H9 (cell line): ENCODE measurements around a stretch of chr5.

GRCh38 chr5:136810359-136810845 lies 445.1 kb upstream of the TRPC7 start:
- PRO-cap: no peak

DNA sequence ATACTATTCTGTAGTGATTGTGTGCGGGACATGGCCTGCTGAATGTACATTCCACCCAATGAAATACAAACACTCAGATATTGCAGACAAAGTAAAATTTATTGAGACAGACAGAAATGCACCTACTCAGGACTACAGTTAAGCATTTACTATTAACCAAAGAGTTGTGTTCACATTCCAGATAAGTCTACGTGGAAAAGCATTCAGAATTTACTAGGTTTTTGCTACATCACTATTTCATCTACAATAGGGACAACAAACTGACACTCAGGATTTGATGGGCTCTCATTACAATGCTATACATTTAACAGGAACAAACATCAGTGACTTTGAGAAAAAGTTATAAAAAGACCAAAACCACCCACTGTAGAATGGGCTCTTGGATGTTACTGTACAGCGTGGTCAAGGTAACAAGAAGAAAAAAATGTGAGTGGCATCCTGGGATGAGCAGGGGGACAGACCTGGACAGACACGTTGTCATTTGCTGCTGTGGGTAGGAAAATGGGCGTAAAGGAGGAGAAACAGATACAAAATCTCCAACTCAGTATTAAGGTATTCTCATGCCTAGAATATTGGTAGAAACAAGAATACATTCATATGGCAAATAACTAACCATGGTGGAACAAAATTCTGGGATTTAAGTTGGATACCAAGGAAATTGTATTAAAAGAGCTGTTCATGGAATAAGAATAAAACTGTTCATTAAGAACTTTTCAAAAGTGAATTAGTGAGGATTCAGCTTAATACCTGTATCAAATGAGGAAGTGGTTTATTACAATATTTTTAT lies 523.7 kb downstream of the SPOCK1 start:
- PRO-cap: no peak

GRCh38 chr5:137187177-137187558 lies 312.0 kb downstream of the SPOCK1 start:
- PRO-cap: no peak

DNA sequence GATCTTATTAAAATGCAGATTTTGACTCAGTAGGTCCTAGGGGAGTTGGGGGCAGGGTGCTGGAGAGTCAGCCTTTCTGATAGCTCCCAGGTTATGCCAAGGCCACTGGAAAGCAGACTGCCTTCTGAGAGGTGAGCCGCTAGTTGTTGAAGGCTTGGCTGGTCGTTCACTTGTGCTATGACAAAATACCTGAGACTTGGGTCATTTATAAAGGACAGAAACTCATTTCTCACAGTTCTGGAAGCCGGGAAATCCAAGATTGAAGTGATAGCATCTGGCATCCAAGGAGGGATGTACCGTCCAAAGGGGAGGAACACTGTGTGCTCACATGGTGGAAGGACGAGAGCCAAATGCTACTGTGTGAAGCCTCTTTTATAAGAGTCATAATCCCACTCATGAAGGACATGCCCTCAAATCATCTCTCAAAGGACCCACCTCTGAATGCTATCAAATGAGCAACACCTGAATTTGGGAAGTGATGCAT lies 183.2 kb downstream of the SPOCK1 start:
- PRO-cap: no peak

DNA sequence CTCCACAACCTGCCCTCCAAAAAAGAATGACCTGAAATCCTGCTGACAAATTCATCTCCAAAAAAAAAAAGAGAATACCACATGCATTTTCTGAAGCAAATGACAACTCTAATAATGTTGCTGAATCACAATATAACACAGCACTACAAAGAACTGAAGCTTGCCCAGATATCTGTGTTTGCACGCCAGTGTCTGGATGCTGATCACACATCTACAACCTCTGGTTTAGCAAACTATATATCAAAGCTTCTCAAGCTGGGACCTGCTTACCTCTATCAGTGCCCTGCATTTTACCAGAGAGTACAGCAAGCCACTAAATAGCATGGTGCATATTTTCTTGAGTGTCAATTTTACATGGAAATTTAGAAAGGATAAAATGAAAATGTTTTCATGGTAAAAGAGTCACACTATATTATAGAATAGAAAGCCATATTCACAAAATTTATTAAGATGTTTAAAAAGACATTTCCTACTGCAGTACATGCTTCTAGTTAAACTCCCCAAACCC lies 73.7 kb downstream of the SPOCK1 start:
- PRO-cap: no peak

DNA sequence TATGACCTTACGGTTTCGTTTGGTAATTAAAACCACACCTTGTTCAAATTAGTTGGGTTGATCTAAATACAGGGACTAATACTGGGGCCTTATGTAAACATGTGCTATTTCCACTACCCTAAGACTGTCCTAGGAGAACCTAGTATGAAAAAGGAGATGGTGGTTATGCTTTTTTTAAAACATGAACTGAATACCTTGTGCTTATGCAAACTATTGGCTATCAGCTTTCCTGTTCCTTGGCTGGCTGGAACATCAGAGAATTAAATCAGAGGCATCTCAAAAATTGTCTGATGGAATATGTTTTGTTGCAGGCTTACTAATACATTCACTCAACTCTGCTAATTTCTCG lies 3.9 kb downstream of the MYOT start:
- PRO-cap: no peak

DNA sequence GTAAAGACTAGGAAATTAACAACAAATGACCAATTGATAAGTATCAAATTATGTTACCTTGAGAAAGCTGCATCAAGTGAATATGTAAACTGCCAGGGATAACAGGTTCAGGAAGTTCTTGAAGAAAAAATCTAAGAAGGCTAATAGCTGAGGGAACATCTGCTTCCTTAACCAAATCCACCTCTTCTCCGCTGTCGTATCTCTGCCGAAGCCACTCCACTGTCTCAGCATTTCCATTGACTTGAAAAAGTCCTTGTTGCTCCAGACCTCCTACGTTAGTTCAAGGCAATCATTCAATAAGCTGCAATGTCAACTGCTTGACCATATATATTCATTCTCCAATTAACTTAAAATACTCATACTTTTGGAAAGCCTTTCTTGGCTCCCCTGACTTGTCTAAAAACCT lies 14.6 kb downstream of the FAM13B start:
- PRO-cap: no peak

GRCh38 chr5:138032045-138032621 lies 746 bp downstream of the FAM13B start:
- PRO-cap: bidirectional peak, plus-strand start at chr5:138032480, minus-strand start at chr5:138032275

DNA sequence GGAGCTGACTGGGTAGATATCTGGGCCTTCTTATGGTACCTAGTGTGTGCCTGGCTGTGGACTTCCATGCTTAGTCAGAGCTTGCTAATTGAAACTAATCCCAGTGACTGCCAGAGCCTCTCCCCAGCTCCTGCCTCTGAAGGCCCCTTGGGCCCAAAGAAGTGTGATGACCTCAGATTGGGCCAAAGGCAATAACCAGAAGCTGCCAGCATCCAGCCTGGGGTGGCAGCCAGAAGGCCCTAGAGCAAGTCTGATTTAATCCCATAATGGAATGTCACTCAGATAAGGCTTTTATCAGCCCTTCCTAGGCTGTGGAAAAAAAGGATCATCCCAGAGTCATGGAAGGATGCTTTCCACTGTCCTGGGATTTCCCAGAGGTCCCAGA lies 17.2 kb upstream of the CDC23 start:
- PRO-cap: no peak

DNA sequence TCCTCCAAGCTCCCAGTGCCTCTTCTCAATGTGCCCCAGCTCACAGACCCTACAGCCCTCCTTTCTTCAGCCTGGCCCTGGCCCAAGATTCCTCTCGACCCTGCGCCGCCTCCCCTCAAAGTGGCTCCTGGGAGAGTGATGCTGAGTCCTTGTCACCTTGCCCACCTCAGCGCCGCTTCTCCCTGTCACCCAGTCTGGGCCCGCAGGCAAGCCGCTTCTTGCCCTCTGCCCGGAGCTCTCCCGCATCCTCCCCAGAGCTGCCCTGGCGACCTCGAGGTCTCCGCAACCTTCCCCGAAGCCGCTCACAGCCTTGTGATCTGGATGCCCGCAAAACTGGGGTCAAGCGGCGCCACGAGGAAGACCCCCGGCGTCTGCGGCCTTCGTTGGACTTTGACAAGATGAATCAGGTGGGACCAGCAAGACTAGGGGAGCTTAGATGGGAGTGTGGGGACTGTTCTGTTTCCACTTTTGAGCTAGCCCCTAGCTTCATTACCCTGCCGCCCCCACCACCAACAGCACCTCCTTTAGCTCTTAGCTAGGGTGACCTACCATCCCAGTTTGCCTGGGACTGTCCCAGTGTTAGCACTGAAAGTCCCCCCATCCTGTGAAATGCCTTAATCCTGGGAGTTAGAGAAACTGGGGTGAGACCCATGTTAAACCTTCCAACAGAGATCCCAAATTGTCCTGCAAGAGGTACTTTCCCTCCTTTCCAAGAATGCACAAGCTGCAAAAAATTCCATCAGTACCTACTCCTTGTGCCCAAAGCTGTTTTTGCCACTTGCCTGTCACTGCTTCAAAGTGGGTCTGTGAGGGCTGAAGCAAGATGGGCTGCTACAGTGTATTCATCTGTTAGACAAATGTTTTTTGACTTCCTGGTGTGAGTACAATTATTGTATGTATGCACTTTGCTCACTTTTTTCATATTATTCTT lies 7.0 kb upstream of the KDM3B start:
- PRO-cap: no peak

DNA sequence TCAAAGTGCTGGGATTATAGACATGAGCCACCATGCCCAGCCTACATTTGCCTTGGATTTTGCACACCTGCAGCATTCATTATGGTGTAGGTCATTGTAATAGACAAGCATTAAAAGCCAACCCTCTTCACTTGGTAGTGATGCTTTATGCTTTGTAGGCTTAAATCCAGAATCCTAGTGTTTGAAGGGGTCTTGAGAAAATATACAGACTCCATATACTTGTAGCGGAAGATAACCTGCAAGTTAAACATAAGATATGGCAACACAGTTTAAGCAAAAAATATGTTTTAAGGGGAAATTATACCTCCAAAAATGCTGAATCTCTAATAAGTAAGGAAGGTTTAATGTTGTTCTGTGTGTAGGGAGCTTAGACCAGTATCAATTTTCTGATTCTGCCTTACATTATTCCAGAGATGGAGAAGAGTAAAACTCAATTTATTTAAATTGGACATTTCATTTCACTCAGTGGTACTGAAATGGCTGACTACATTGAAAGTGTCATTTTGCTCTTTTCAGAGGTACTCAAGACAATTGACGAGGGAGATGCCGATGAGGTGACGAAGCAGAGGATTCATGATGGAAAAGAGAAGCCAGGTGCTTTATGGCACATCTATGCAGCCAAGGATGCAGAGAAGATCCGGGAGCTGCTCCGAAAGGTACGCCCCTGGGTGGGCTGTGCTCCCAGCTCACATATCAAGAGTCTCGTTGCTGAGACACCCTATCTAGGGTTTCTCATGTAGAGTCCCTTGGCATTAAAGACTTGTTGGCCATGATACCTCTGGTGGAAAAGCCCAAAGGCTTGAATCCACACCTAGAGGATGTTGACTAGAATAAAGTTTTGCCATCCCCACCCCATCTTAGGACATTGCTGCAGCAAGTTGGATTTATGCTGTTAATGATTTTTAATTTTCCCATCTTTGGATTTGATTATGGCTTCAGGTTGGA lies 9.3 kb upstream of the REEP2 start:
- PRO-cap: no peak

GRCh38 chr5:138458457-138458825 lies 6.8 kb upstream of the EGR1 start:
- PRO-cap: no peak

DNA sequence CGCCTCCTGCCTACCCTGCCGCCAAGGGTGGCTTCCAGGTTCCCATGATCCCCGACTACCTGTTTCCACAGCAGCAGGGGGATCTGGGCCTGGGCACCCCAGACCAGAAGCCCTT lies 1.7 kb downstream of the EGR1 start:
- PRO-cap: no peak

GRCh38 chr5:138471999-138472432 lies 6.7 kb downstream of the EGR1 start:
- PRO-cap: no peak

- PRO-cap: no peak
These were observed 27.8 kb downstream of the EGR1 start for GRCh38 chr5:138492959-138493524.

DNA sequence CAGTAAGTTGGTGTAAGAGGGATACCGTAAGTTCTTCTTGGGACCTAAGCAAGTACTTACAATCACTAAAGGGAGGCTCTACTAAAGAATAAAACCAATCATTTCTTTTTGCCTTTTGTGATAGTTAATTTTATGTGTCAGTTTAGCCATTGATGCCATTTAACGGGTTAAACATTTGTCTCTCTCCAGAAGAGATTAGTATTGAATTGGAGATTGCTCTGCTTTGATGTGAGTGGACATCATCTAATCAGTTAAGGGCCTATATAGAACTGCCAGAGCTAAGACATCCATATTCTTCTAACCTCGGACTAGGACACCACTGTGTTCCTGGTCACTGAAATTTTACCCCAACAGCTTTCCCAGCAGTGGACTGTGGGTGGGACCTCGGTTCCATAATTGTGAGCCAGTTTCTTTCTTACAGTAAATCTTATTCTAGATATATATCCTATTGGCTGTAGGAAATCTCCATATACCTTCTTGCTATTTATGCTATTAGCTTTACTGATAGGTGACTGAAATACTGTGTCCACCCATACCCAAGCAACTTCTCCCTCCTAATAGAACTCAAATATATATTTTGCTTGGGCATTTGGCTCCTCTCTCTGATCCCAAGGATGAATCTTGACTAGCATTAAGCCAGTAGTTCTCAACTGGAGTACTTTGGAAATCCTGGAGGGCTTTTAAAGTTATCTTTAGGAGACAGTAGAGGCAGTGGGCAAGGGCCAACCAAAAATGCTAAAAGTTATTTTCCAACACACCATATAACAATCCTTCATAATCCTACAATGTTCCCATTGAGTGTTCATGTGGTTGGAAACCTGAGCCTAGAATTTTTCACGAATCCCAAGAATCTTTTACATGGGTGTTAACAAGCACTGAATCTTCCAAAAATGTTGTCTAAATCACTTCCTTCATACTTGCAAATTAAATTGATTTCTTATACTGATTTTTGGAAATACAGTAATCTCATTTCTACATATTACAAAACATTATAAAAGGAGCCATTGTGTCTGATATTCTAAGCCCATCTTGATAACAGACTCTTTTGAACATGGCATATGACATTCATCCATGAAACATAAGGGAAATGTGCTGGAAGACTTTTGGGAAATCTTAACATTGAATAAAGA lies 11.0 kb upstream of the ETF1 start:
- PRO-cap: no peak

- PRO-cap: no peak
These were observed 14.2 kb upstream of the ETF1 start for GRCh38 chr5:138557141-138557754.

- PRO-cap: bidirectional peak, plus-strand start at chr5:138575729, minus-strand start at chr5:138575686; bidirectional peak, plus-strand start at chr5:138575951, minus-strand start at chr5:138575962
These were observed 501 bp upstream of the HSPA9 start for GRCh38 chr5:138575575-138576228.

GRCh38 chr5:138611254-138611995 lies 36.2 kb upstream of the HSPA9 start:
- PRO-cap: unidirectional peak, plus-strand start at chr5:138611433

DNA sequence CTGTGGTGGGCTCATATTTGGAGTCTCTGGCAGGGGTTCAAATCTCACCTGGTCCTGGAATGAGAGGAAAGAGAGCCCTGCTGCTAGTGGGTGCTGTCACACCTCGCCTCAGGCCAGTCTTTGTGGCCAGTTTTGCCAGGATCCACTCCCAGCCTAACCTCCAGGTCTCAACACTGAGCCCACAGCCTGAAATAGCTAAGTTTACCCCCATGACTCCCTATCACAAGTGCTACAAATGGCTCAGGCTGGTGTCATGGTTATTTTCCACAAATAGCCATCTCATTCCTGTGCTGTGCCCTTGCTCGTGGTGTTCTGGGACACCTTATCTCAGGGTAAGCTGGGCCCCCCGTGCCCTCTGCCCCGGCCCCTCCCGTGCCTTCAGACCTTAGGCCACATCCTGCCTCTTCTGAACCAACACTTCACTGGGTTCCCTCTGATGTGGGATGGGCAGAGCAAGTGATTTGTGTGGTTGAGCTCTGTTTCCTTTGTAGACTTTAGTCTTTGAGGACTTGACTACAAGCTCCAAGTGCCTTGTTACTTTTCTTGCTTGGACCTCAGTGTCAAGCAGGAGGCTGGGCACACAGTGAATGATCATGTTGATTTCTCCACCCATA lies 84.8 kb upstream of the CTNNA1 start:
- PRO-cap: no peak